Uterus (tissue), 7 donors: ENCODE measurements around a stretch of chr11.

DNA sequence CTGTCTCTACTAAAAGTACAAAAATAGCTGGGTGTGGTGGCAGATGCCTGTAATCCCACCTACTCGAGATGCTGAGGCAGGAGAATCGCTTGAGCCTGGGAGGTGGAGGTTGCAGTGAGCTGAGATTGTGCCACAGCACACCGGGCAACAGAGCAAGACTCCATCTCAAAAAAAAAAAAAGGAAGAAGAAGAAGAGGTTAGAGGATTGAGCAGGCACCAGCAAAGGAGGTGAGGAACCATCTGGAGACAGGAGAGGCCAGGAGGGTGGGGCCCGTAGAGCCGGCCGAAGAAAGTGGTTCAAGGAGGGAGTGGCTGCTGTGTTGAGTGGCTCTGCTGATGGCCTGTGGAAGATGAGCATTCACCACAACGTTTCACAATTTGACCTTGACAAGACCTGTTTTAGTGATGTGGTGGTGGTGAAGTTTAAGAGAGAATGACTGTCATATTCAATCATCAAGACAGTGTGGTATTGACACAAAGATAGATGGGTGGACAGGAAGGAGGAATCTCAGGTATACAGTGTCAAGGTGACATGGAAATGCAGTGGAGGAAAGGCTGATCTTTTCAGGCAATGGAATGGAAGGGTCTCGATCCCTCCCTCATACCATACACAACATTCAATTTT is 6.8 kb upstream of the CTSD start:
- PRO-cap, 4 experiments: no peak in any of the 4 experiments
- RAMPAGE, long total RNA, 2 experiments: no peak in any of the 2 experiments
- RRBS: no CpG with 5 or more reads among the region's 8 CpGs

GRCh38 chr11:1866818-1868030 is 14.3 kb downstream of the LSP1 start:
- PRO-cap, 4 experiments: peak in 1 of 4 experiments; most common plus-strand start chr11:1867385 (in 1); most common minus-strand start chr11:1867289 (in 1)
- RAMPAGE, long total RNA, 2 experiments: no peak in any of the 2 experiments
- RRBS: 74% methylated on average over 3 of the region's 30 CpGs

- PRO-cap, 4 experiments: no peak in any of the 4 experiments
- RAMPAGE, long total RNA, 2 experiments: no peak in any of the 2 experiments
- RRBS: 32% methylated on average over 4 of the region's 24 CpGs
These were observed 18.9 kb downstream of the LSP1 start for GRCh38 chr11:1871674-1872331.

DNA sequence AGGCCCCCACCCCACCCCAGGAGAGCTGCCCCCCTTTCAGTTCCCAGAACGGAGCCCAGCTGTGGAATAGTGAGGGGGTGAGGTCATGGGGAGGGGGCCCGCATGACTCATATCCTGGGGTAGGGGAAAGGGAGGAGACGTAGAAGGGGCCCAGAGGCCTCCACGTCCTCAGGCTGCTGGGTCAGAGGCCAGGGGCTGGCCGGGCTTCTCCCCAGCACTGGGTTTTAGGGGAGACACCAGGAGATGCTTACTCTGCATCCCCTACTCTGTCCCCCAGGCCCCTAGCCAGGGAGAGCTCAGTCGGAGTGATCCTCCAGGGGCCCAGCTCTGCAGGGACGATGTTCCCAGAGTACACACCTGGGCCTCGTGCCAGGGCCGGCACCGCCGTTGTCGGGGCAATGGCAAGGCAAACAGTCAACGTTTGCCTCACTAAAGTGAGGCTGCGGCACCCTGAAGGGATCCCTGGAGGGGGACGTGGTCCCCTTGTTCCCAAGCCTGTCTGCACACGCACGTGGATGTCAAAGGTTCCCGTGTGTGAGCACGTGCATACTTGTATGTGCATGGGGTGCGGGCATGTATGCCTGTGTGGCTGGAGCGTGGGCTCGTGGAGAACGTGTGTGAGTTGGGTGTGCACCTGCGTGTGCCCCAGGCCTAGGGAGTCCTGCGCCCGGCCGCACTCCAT is 14.4 kb downstream of the PRR33 start:
- PRO-cap, 4 experiments: peak in 1 of 4 experiments; most common plus-strand start position 153 of the sequence (in 1)
- RAMPAGE, long total RNA, 2 experiments: no peak in any of the 2 experiments
- RRBS: no CpG with 5 or more reads among the region's 27 CpGs

DNA sequence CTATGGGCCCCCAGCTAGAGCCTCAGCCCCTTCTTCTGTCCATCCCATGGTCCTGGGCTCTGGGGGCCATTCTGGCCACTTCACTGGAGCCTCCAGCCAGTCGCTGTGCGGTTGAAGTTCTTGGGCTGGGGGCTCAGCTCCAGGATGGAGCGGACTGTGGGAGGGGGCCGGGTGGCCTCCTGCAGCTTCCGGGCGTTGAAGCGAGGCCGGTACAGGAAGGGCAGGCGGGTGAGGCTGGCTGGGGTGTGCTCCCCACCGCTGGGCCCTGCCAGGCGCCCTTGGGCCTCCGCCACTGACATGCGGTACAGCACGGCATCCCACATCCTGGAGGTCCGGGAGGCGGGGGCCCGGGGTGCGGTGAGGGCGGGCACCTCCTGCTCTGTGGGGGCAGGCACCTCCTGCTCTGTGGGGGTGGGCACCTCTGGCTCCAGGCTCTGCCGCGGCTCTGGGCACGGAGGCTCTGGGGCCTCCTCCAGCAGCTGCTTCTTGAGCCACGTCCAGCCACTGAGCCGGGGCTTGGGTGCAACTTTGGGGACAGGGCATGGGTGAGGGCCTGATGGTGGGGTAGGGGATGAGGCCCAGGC is 2.5 kb downstream of the PRR33 start:
- PRO-cap, 4 experiments: no peak in any of the 4 experiments
- RAMPAGE, long total RNA, 2 experiments: no peak in any of the 2 experiments
- RRBS: 20% methylated on average over 3 of the region's 24 CpGs

GRCh38 chr11:1912342-1912888 is 7.1 kb upstream of the TNNT3 start:
- PRO-cap, 4 experiments: no peak in any of the 4 experiments
- RAMPAGE, long total RNA, 2 experiments: no peak in any of the 2 experiments
- RRBS: no CpG with 5 or more reads among the region's 12 CpGs

GRCh38 chr11:1930007-1930448 is 10.5 kb downstream of the TNNT3 start:
- PRO-cap, 4 experiments: no peak in any of the 4 experiments
- RAMPAGE, long total RNA, 2 experiments: no peak in any of the 2 experiments
- RRBS: no CpG with 5 or more reads among the region's 12 CpGs

DNA sequence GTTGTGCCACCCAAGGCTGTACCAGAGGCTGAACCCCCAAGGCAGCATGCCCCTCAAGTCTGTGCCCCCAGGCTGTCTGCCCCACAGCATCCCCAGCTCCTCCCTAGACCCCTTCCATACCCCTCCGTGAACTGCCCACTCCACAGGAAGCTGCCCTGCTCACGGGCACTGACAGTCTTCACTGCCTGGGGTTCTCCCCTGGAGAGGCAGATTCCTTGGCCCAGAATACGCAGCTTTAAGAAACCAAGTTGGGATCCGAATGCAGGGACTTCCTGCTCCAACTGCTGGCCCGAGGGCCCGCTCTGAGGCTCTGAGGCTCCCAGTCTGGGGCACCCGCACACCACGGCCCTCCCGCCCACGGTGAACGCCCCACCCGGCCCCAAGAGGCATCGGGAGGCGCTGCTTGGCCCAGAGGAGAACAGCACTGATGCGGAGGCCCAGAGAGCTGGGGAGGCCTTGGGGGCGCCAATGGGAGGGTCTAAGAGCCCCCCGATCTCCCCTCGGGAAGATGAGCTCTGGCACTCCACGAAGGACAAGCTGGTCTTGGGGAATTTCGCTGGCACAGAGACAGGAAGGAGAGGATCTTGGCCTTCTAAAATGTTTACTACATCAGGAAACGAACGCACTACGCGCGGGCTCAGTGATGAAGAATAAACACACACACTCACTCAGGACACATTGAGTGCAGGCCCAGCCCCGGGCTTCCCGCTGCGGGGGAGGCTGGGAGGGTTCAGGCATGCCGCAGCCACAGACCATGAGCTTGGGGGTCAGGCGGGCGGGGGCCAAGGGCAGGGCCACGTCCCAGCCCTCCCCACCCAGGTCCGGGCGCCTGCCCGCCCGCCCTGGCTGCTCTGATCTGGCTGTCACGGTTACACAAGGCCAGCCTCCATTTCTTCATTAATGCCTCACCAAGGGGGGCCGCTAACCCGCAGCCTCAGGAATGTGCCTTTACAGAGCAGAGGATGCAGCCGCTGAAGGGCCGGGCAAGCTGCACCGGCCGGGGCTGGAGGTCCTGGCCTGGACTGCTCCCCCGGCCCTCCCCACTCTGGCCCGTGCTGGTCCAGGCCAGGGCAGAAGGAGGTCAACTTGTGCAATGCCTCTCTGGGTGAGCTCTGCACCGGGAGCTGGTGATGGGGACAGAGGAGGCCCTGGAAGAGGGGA is 42.0 kb downstream of the IGF2 start:
- PRO-cap, 4 experiments: peak in 1 of 4 experiments; most common minus-strand start position 652 of the sequence (in 1)
- RAMPAGE, long total RNA, 2 experiments: no peak in any of the 2 experiments
- RRBS: 6% methylated on average over 3 of the region's 46 CpGs

GRCh38 chr11:2136976-2137583 is 2.1 kb downstream of the IGF2 start:
- PRO-cap, 4 experiments: peak in 4 of 4 experiments; most common plus-strand start chr11:2137422 (in 4); most common minus-strand start chr11:2137288 (in 4)
- RAMPAGE, long total RNA, 2 experiments: start-site peak on the minus strand in 1 of 2 experiments, at chr11:2137216-2137305 at its widest, 64 reads per replicate
- RRBS: 2% methylated on average over 6 of the region's 18 CpGs

DNA sequence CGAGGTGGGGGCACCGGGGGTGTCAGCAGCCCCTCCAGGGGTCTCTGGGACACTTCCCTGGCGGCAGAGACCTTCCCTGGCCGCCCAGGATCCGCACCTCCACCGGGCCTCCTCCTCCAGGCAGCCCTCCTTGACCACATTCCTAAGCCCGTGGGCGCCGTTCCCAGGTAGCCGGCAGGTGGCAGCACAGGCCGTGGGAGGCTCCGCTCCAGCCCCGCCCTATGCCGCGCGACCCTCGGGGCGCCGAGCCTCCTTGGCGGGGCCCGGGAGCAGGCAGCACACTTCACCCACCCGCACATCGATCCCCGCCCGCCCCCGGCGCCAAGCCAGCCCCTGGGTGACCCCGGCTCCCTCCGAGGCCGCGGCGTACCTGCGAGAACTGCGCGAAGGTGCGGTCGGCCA is 5.1 kb upstream of the INS start:
- PRO-cap, 4 experiments: no peak in any of the 4 experiments
- RAMPAGE, long total RNA, 2 experiments: no peak in any of the 2 experiments
- RRBS: 6% methylated on average over 20 of the region's 37 CpGs

DNA sequence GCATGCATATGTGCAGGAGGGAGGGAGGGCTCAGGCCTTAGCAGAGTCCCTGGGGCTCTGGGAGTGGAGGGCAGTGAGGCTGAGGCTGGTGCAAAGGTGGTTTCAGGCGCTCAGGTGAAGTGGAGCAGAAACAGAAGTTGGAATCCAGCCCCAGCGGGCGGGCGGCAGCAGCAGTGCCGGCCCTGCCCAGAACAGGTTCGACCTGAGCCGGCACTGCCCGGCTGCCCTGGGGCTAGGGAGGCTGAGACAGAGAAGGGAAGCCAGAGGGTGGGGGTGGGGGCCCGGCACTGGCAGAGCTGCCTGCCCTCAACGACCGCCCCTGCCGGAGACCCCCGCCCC is 13.4 kb downstream of the ASCL2 start:
- PRO-cap, 4 experiments: no peak in any of the 4 experiments
- RAMPAGE, long total RNA, 2 experiments: no peak in any of the 2 experiments
- RRBS: 73% methylated on average over 5 of the region's 13 CpGs

DNA sequence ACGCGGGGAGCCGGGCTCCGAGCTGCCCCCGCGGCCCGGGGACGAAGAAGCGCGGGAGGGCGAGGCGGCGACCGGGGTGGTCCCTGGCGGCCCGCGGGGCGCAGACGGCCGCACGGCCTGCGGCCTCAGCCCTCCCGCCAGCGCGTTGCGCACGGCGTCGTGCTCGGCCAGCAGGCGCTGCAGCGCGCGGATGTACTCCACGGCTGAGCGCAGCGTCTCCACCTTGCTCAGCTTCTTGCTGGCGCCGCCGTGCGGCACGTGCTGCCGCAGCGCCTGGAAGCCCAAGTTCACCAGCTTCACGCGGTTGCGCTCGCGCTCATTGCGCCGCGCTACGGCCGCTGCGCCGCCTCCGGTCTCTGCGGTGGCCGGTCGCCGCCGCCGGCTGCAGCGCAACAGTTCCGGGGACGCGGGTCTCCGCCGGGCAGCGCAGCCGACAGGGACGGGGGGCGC is 516 bp downstream of the ASCL2 start:
- PRO-cap, 4 experiments: peak in 1 of 4 experiments; most common plus-strand start position 264 of the sequence (in 1); most common minus-strand start position 237 of the sequence (in 1)
- RAMPAGE, long total RNA, 2 experiments: no peak in any of the 2 experiments
- RRBS: 4% methylated on average over 13 of the region's 73 CpGs

DNA sequence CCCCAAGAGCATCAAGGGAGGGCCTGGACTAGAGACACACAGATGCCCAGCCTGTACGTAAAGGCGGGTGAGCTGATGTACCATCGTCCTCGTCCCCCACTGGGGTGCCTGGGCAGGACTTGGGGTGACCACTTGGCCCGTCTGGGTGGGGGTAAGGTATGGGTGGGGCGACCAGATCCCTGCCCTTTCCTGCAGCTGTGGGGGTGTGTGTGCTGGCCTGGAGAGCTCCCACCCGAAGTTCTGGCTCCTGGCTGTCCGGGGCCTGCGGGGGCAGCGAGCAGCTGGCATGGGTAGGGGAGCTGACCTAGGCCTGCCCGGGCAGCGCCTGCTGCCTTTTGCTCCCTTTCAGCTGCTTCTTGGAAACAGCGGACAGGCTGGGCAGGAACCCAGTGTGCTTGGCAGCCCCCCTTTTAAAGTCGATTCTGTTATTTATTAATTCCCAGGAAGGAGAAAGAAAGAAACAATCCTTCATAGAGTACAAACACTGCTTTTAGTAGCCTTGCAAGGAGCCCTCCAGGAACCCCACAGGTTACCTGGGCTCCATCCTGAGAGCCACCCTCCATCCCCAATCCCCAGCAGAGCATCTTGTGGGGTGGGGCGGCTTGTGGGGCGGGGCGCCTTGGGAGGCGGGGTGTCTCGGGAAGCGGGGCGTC is 6.7 kb downstream of the CD81 start:
- PRO-cap, 4 experiments: peak in 2 of 4 experiments; most common plus-strand start position 496 of the sequence (in 1); most common minus-strand start position 337 of the sequence (in 1)
- RAMPAGE, long total RNA, 2 experiments: no peak in any of the 2 experiments
- RRBS: 10% methylated on average over 4 of the region's 21 CpGs

DNA sequence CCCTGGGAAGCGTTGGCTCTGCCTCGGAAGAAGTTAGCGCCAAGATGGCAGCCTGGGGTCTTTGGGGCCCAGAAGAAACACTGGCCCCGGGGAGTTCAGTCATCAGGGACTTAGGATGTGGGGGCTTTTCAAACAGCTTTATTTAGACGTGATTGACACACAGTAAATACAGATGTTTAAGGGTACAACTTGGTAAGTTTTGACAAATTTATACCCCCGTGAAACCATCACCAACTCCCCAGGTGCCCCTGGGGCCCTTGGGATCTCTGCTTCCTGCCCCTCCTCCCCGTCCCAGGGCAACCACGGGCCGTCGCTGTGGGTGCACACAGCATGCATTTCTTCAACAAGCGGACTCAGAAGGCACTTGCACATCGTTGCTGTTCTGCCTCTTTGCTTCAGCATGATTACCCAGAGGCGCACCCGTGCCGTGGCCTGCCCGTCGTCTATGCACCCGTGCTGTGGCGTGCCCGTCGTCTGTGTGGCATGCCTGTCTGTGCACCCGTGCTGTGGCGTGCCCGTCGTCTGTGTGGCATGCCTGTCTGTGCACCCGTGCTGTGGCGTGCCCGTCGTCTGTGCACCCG is 8.0 kb downstream of the CD81 start:
- PRO-cap, 4 experiments: no peak in any of the 4 experiments
- RAMPAGE, long total RNA, 2 experiments: no peak in any of the 2 experiments
- RRBS: no CpG with 5 or more reads among the region's 30 CpGs

DNA sequence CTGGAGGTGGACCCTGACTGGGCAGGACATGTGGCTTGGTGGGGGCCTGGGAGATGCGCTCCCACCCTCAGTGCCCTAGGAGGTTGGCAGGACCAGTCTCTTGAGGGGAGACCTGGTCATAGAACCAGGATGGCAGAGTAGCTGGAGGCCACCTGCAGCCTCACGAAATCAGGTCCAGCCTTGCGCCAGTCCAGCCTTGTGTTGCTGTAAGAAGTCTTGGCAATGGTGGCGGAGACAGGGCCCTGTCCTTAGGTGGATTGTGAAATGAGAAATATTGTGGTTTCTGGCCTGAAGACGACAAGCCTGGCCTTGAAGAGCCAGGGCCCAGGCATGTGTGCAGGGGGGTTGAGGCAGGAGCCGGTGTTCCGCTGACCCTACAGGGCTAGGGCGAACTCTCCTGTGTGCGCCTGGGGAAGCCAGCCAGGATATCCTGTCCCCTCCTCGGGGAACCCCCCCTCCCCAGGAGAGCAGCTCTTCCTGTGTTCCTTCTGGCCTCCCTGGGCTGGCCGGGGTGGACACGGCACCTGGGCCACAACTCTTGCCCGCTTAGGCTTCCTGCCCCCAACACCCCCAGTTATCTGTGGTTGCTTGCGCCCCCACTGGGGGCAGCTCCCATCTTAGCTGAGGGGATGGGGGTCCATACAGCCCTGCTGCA is 2.8 kb downstream of the KCNQ1 start:
- PRO-cap, 4 experiments: no peak in any of the 4 experiments
- RAMPAGE, long total RNA, 2 experiments: no peak in any of the 2 experiments
- RRBS: no CpG with 5 or more reads among the region's 14 CpGs

GRCh38 chr11:2526865-2527326 is 82.1 kb downstream of the KCNQ1 start:
- PRO-cap, 4 experiments: peak in 2 of 4 experiments; most common minus-strand start chr11:2527137 (in 1)
- RAMPAGE, long total RNA, 2 experiments: no peak in any of the 2 experiments
- RRBS: 36% methylated on average over 11 of the region's 23 CpGs

DNA sequence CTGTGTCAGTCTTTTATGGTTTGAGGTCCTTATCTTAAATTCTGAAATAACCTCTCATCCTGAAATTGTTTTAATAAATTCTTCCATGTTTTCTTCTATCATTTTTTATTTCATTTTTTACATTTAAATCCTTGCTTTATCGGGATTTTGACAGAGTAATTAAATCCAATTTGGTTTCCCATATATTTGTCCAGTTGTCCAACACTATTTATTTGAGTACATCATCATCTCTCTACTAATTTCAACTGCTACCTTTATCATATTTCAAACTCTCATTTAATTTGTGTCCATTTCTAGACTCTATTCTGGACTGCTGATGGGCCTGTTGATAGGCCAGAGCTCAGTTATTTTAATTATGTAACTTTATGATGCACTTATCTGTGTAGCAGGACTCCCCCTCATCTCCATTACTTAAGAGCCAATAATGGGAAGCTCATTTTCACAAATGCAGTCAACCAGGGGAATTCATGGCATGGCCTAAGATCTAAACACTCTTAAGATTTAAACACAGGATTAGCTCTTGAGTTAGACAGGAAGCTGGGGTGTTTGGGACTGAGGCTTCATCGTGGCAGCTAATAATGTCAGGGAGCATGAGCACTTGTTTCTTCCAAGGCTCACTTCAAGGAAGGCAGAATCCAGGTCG is 207.2 kb downstream of the CDKN1C start:
- PRO-cap, 4 experiments: no peak in any of the 4 experiments
- RAMPAGE, long total RNA, 2 experiments: start-site peak on the minus strand in 1 of 2 experiments, centred at position 268 of the sequence, 9 reads per replicate
- RRBS: no CpG with 5 or more reads among the region's 3 CpGs

GRCh38 chr11:2693578-2693766 is 192.1 kb downstream of the CDKN1C start:
- PRO-cap, 4 experiments: no peak in any of the 4 experiments
- RAMPAGE, long total RNA, 2 experiments: no peak in any of the 2 experiments
- RRBS: no CpG with 5 or more reads among the region's 4 CpGs

DNA sequence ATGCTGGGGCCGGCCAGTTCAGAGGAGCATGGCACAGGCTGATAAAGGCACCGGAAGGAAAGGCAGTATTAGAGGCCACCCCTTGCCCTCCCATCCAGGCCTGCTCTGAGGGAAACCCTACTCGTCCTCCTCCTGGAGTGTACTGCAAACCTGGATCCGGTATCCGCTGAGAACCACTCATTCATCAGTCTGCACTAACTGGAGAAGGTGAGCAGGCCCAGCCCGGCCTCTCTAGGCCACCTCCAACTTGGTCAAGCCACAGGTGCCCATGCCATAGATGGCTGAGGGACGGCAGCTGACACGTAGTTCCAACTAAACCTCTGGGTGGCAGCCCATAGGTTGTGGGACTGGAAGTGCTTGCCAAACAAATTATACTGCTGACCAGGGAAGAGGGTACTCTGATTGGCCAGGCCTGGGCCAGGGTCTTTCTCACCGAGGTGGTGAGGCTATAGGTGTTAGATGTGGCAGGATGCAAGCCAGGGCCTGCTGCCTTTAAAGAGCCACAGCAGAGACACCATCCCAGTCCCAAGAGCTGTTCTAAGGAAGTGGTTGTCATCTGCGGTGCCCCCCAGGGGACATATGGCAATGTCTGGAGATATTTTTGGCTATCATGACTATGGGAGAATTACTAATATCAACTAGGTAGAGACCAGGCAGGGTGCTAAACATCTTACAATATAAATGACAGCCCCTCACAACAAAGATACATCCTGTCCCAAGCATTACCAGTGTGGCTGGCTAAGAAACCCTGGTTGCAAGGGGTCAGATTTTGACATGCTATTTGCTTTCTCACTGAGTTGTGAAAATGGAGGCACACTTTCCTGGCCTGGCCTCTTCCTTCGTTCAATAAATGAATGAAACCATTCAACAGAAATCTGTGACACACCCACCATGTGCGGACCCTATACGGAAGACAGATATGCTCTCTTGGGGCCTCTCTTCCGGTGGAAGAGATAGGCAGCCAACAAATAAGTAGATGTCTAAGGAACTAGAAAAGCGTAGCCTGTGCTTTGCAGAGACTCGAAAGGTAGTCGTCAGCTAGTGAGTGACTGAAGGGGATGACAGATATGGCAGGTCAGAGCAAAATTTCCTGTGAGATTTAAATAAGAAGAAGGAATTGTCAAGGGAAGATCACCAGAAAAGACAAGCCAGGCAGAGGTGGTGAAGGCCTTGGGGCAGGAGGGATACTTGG is 191.4 kb downstream of the CDKN1C start:
- PRO-cap, 4 experiments: no peak in any of the 4 experiments
- RAMPAGE, long total RNA, 2 experiments: no peak in any of the 2 experiments
- RRBS: 46% methylated on average over 4 of the region's 17 CpGs

DNA sequence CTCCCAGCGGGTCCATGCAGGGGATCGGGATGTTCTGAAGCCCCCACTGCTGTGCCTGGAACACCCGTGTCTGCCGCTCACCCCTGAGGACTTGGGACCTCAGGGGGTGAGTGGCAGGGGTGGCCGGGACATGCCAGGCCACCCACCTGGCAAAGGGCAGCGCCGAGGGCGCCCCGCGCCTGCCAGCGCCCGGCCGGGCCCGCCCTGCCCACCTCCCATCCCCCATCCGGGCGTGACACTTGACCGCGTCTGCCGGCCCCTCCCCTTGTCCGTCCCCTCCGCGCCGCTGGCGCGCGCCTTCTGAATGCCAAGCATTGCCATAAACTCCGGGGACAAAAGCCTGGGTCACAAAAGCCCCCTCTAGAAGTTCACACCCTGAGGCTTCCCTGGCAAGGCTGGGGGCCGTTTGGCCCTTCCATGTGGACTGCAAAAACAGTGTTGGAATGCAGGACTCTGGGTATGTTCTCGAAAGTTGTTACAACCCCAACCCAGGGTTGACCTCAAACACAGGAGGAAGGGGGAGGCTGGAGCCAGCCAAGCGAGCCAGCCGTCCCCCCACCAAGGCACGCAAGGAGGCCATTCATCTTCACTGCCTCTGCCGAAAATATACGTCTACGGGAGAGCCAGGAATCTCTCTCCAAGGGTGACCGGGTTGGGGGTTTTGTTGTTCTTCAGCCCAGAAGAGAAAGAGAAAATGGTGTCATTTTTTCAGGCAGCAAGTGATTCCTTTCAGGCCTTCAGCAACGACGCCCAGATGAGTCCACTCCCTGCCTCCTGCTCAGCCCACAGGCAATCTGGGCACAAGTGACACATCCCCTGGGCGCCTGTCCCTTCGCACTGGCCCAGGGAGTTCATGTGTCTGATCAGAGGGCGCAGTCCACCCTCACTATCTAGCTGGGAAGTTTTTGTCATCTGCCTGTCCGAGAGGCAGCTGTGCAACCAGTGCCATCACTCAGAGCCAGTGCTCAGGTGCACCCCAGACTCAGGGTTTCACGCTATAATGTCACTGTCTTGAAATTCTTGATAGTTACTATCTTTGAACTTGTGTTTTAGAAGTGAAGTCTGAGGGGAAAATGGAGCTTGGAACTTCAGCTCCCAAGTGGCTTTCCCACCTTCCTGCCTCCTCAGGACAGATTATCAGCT is 184.6 kb downstream of the CDKN1C start:
- PRO-cap, 4 experiments: peak in 4 of 4 experiments; most common plus-strand start position 286 of the sequence (in 2); most common minus-strand start position 214 of the sequence (in 4)
- RAMPAGE, long total RNA, 2 experiments: no peak in any of the 2 experiments
- RRBS: 8% methylated on average over 15 of the region's 43 CpGs